ENCODE measurements around a stretch of chr15.

DNA sequence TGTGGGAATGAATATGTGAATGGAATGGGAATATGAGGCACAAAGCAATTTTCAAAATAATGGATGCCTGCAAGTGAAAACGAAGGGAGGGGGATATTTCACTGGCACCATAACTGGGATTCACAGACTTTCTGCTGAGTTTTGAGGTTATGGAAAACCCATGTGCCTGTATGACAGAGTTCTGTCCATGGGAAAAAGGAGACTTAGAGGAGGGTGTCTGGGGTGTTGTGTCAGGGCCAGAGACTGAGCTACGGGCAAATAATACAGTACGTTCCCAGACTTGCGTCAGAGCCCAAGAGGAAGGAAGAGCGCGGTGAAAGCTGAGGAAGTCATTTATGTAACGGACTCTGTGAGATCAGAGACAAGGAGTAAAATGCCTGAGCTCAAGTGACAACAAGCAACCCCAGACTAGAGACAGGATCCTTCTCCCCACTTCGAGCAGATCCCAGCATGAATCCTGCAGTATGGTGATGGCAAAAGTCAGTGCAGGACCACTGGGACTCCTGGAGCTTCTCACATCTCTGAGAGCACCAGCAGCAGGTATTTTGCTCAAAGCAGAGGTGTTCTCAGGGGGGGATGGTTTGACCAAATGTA is 368.6 kb upstream of the MCTP2 start:
- CAGE, long polyA plus RNA, result no peak
- RRBS, result no CpG with 5 or more reads among the region's 8 CpGs

DNA sequence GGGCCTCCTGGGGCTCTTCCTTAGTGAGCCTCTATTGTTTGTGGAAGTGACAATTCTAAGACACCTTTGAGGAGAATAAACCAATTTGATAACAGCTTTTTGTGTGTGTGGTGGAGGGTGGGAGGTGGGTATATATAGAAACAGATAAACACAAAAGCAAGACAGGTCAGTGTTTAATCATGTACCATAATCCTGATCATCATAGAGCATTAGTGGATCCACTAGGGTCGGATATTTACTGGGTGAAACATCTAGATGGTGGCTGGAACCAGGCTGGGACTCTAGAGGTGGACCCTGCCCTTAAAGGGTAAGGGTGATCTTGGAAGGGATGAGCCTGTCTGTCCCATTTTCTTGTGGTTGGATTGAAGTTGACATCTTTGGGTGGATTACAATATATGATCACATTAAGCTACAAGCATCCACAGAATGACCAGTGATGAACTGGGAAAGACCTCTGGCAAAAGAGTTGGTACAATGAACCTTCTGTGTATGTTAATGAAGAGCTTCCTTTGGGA is 336.6 kb downstream of the MCTP2 start:
- CAGE, long polyA plus RNA, result no peak
- RRBS, result no CpG with 5 or more reads among the region's 1 CpG

GRCh38 chr15:94844506-94845643 is 613.5 kb downstream of the MCTP2 start:
- CAGE, long polyA plus RNA, result no peak
- RRBS, result 5% methylated on average over 40 of the region's 91 CpGs

DNA sequence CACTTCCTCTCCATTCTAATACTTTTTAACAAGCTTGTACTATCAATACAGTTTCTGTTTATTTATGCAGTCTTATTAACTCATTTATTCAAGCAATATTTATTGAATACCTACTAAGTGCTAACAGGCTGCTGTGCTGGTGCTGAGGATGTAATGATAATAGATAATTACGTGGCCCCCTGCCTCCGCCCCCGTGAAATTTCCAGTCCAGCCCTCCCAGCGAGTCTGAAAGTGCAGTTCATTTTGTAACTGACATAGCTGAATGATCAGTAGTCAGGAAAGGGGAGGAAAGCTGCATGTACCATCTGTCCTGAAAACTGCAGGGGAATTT is 736.7 kb downstream of the MCTP2 start:
- CAGE, long polyA plus RNA, result no peak
- RRBS, result no CpG with 5 or more reads among the region's 4 CpGs

- CAGE, long polyA plus RNA, result no peak
- RRBS, result no CpG with 5 or more reads among the region's 7 CpGs
Measured at GRCh38 chr15:95477620-95478067, 852.9 kb upstream of the NR2F2 start.

DNA sequence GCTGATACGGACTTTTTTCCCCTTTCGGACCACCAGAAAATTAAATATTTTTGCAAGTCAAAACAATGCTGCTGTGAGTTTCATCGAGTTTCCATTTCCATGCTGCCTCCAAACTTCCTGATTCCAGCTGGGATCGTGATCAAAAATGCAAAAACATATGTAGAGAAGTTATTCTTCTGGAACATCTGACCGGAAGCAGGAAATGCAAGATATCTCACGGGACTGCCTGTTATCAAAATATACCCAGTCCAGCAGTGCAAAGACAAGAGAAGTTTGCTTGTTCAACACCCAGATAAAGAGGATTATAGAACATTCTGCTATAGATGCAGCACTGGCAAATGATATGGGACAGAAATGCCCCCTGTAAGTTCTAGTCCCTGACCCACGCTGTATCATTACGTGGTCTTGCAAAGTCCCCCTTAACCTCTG is 726.7 kb upstream of the NR2F2 start:
- CAGE, long polyA plus RNA, result no peak
- RRBS, result no CpG with 5 or more reads among the region's 8 CpGs

- CAGE, long polyA plus RNA, result no peak
- RRBS, result no CpG with 5 or more reads among the region's 1 CpG
Measured at GRCh38 chr15:95662713-95663005, 667.8 kb upstream of the NR2F2 start.

DNA sequence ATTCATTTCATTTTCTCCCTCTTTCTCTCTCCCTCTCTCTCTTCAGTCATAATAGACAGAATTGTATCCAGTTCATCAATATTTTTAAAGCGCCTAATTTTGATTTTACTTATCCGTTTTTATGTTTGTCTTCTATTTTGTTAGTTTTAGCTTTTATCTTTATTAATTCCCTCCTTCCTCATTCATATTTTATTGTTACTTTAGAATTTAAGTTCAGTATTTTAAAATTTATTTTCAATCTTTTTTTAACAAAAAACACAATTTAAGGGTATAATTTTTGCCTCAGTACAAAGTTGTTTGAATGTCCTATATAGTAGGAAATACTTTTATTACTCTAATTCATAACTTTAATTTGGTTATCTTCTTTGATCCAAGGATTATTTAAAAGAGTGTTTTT is 89.1 kb upstream of the NR2F2 start:
- CAGE, long polyA plus RNA, result no peak
- RRBS, result no CpG with 5 or more reads among the region's 2 CpGs

DNA sequence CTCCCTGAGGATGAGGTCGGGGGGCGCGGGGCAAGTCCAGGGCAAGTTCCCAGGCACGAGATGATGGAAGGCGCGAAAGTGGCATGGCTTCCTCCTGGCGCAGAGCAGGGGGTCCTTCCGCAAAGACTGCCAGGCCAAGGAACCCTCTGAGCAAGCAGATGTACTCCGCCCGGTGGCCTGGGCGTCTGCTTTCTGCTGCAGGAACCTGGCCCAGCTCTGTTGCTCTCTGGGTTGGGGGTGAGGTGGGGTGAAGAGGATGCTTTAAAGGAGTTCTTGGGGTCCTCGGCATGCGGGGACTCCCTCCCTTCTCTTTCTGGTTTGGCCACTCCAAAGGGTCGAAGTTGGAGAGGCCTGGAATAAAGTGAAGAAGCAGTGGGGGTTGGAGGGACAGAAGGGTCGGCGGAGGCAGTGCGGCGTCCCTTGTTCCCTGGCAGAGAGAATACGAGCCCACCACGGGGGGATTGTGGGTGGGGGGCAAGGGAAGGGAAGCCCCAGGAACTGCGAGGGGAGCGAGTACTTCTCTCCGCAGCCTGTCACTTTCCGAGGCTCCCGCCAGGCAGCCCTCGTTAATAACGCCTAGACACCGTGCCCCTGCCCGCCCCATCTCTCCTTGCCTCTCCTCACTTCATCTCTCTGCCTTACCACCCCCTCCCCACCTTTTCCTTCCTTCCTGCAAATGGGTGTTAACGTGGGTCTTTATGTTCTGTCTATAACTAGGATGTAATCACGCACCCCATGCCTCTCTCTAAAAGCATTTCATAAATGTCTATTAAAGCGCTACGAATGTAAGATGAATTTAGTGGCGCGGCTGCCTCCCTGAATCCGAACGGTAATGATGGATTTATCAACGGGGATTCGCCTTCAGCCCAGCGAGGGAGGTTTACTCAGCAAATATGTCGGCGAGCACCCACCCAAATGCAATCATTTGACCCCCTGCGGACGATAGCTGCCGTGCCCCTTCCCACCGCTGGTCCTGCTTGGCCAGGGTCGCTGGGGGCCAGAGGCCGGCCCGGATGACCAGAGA is 13.6 kb downstream of the NR2F2 start:
- CAGE, long polyA plus RNA, result no peak
- RRBS, result no CpG with 5 or more reads among the region's 49 CpGs

GRCh38 chr15:96350502-96350761 is 19.9 kb downstream of the NR2F2 start:
- CAGE, long polyA plus RNA, result no peak
- RRBS, result no CpG with 5 or more reads among the region's 3 CpGs

DNA sequence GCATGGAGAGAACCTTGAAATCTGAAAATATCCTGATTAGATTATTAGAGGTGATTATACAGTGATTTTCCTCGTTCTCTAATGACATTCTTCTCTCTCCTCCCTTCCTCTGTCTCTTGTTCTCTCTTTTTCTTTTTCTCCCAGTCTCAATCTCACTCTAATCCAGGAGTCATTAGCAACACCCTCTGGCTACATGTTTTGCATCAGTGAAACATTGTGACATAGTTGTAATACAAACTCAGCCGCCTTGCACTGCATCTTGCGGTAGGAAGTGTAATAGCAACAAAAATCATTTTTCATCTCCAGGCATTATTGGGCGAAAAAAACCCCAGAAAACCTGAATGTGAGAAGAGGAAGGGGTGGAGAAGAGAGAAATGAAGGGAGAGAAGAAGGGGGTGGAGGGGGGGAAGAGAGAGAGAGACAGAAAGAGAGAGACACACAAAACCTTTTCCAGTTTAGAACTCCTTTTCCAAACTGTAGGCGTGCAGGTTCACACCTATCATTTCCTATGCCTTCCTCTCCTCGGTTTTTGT is 24.6 kb downstream of the NR2F2 start:
- CAGE, long polyA plus RNA, result no peak
- RRBS, result no CpG with 5 or more reads among the region's 6 CpGs

- CAGE, long polyA plus RNA, result no peak
- RRBS, result 3% methylated on average over 21 of the region's 55 CpGs
Measured at GRCh38 chr15:97961026-97962062, 841 bp downstream of the ARRDC4 start.

DNA sequence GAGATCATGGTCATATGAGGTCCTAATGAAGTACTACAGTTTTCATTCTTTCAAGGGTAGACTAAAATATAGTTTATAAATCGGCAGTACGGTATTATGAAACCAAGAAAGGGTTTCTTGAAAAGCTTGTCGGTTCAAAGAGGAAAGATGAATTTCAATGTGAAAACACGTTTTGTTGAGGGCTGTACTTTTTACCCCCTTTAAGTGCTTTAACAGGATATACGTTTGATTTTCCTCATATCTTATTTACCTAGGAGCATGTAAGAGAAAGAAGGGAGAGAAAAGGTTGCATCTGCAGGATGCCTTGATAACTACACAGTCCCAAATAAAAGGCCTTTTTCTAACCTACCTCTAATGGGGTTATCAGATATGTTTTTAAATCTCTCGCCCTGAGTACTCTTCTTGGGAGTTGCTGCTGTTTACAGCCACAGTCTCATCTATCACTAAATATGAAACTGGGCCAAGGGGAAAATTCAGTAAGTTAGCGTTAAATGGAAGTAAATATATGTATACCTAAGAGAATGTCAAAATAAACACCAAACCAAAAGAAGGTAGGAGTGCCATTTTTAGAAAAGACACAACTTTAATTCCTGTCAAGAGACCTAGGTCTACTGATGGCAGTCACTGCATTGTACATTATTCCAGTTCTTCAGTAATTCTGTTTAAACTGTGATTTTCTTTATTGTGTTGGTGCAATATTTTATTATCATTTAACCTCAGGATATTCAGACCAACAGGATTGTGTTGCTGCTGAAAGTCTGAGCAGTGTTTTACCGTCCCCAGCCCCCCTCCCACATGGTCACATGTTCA is 11.4 kb downstream of the ARRDC4 start:
- CAGE, long polyA plus RNA, result no peak
- RRBS, result no CpG with 5 or more reads among the region's 8 CpGs

DNA sequence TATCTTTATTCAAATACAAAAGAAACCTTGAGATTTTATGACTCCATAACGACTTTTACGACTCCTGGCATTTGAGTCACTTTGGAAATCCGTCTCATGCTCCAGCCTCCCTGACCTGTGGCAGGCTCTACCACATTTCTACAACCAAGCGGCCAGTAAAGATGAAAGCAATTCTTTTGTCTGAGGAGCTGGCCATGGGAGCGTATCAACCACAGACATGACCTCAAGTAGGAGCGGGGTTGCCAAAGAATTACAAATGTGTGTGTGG is 40.0 kb downstream of the ARRDC4 start:
- CAGE, long polyA plus RNA, result no peak
- RRBS, result no CpG with 5 or more reads among the region's 6 CpGs

DNA sequence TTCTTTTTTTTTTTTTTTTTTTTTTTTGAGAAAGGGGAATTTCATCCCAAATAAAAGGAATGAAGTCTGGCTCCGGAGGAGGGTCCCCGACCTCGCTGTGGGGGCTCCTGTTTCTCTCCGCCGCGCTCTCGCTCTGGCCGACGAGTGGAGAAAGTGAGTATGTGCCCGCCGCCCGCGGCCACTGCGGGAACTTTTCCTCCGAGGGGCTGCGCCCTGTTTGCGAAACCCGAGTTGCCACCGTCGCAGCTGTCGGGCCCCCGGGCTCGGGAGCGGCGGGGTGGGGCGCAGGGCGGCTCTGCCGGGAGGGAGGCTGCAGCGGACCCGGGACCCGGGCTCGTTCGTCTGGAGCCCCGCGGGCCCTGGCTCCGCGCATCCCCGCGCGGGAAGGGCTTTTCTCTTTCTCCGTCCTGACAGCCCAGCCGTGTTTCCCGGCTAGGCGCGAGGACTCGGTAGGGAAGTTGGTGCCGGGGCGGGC is 1.2 kb downstream of the IGF1R start:
- CAGE, long polyA plus RNA, result no peak
- RRBS, result 2% methylated on average over 18 of the region's 48 CpGs

DNA sequence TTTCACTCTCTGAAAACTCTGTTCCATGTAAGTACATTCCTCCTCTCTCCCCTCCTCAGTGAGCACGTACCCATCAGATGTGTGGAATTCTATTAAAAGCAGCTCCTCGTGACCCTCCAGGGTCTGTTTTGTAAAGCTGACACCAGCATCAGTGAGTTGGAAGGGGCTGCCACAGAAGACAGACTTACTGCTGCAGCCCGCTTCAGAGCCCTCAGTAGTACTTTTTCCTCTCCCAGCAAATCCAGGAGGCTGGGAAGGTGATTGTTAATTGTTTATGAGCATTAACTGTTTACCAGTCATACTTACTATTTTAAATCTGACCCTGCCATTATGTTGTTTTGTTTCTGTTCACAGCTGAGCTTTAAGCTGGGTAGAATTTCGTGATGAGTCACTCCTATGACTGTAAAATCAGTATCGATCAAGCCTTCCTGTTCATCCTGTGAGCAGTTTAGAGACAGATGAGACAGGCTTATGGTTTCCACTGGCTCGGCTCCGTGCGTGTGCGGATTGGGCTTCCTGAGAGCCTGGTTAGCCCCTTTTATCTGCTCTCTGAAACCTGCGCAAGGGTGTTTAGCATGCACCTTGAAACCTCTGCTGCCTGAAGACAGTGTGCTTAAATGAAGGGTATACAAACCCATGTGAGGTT is 20.5 kb downstream of the IGF1R start:
- CAGE, long polyA plus RNA, result no peak
- RRBS, result no CpG with 5 or more reads among the region's 10 CpGs

- CAGE, long polyA plus RNA, result no peak
- RRBS, result no CpG with 5 or more reads among the region's 2 CpGs
Measured at GRCh38 chr15:98683948-98684308, 35.6 kb downstream of the IGF1R start.

GRCh38 chr15:98724025-98724288 is 75.6 kb downstream of the IGF1R start:
- CAGE, long polyA plus RNA, result no peak
- RRBS, result no CpG with 5 or more reads among the region's 1 CpG

GRCh38 chr15:98760898-98761293 is 112.6 kb downstream of the IGF1R start:
- CAGE, long polyA plus RNA, result no peak
- RRBS, result no CpG with 5 or more reads among the region's 5 CpGs

DNA sequence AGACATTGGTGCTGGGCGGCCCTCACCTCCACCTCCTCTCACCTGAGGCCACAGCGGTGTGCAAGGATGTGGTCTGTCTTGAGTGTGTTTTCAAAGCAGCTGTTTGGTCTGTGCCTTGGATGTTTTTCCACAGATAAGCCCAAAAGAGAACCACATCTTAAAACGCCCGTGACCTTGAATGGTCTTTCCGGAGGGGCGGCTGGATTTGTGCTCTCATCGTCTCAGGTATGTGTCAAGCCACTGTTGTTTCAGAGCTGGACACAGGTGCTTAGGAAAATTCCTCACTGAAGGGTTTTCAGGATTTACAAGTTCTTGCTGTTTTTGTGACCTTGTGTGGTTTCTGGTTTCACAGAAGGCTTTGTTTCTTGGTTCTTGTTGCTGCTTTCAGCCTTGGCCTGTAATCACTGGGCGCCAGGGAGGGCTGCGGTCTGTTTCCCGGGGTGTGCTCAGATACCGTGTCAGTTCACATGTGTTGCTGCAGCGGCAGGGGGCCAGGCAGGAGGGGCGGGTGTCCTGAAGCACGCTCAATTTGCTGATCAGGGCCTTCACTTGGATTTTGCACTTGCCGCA is 128.4 kb downstream of the IGF1R start:
- CAGE, long polyA plus RNA, result no peak
- RRBS, result no CpG with 5 or more reads among the region's 15 CpGs

Data from osteoblast (primary cell).